ENCODE data around the gene HES2.

GRCh38 chr1:6098528-6098863, 52.8 kb downstream of the KCNAB2 start:
- PRO-cap, result no peak

DNA sequence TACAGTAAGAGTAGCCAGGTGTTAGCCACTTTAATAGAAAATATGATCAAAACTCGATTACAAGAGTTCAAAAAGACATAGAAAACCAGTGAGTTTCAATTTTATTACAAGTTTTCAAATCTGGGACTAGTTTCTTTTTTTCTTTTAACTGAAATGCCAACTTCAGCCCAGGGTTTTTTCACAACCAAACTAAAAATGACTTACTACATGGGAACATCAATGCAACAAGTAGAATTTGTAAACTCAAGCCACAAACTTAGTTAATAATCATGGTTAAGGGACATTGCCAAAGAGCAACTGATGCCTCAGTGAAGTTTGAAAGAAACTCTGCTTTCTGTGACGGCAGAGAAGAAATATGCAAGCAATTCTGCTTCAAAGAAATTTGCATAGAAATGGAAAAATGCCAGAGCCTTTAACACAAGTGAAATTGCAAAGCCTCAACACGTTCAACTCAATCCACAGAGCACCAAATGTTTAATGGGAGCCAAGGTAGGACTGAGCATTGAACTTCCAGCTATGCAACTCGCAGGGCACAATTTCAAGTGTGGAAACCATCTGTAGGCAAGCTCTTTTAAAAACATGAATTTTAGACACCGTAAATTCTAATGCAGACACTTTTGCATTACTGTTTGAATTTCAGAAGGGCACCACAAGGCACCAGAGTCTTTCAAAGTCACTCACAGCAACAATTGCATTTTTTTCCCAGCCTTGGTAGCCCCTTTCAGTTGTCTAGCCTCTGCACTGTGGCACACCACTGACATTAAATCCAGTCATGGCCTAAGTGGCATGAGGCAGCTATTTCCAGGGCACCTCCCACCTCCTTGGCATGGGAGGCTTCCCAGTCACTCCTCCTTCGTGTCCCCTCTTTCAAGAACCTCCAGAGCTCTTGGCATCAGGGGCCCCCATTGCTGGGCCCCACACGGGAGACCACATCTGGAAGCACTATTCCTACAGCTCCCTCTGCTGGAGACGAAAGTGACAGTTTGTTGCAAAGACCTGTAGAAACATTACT, 5.2 kb upstream of the CHD5 start:
- PRO-cap, result no peak

DNA sequence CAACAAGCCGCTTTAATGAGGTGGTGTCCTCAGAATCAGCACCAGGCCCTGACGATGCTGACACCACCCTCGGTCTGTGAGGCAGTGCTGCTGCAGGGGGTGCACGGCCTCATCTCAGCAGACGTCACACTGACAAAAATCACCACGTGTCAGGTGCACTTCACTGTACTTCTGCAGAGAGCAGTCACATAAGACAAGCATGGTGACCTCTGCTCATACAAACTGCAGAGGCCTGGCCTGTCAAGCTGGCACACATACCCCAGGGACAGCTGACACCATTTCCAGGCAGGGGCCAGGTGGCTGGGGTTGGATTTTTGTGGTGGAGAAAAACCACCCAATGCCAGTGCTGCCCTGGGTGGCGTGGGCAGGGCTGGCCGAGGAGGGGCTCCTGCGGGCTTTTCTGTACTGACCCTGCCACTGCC, 33.2 kb upstream of the GPR153 start:
- PRO-cap, result no peak

GRCh38 chr1:6300281-6301027, 39.6 kb upstream of the GPR153 start:
- PRO-cap, result no peak

DNA sequence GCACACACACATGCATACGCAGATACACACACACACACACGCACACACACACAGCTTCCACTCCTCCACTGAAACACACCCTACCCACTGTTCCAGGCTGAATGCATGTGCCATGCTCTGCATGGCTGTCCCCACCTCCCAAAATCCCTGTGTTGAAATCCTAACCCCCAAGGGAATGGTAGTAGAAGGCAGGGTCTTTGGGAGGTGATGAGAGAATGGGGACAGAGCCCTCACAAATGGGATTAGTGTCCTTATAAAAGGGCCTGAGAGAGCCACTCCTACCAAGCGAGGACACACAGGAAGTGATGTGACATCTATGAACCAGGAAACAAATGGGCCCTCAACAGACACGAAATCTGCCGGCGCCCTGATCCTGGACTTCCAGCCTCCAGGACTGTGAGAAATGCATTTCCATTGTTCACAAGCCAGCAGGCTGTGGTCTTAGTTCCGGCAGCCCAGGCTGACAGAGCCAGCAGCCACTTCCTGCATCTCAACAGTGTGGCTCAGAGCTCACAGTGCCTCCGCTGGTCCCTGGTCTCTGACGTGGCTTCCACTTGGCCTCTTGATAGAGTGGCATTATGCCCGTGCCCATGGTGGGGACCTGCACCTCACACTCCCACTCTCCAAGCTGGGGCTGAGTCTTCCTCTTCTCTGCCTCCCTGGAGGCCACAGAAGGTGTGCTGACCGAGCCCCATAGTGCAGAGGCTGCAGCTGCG, 45.1 kb downstream of the ACOT7 start:
- PRO-cap, result no peak

- PRO-cap, result no peak
These were observed at the start of gene HES2 for GRCh38 chr1:6419522-6420591. TSS of gene HES2 (minus strand) at chr1:6419919.

DNA sequence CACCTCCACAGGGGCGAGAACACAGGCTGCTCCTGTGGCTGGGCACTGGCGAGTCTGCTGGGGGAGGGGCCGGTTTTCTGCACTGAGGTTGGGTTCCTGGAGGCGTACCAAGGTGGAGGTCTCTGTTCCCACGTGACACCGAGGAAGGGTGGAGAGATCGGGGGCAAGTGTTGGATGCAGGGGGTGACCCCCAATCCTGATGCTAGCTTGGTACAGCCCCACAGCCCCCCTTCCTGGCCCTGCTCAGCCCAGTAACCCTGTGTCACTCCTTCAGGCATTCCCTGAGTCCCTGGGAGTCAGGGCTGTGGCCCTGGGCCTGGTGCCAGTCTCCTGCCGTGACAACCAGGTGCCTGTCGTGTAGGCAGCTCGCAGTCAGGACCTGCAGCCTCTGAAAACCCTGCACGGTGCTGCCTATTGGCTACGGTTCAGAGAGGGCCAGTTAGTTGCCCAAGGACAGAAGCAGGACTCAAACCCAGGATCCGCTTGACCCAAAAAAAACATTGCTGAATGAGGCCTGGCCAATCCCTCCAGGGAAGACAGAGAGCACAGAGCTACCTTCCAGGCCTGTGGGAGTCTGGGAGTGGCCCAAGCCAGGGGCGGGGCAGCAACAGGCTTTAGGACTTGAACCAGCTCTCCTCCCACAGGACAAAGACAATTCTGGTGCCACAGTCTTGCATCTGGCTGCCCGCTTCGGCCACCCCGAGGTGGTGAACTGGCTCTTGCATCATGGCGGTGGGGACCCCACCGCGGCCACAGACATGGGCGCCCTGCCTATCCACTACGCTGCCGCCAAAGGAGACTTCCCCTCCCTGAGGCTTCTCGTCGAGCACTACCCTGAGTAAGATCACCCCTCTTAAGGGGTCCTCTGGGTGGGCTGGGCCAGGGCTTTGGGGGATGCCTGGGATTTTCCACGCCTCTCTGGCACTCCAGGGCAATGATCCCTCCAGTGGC, 3.3 kb downstream of the ESPN start:
- PRO-cap, result no peak

- PRO-cap, result no peak
These were observed 9.3 kb downstream of the PLEKHG5 start for GRCh38 chr1:6481912-6482818.

DNA sequence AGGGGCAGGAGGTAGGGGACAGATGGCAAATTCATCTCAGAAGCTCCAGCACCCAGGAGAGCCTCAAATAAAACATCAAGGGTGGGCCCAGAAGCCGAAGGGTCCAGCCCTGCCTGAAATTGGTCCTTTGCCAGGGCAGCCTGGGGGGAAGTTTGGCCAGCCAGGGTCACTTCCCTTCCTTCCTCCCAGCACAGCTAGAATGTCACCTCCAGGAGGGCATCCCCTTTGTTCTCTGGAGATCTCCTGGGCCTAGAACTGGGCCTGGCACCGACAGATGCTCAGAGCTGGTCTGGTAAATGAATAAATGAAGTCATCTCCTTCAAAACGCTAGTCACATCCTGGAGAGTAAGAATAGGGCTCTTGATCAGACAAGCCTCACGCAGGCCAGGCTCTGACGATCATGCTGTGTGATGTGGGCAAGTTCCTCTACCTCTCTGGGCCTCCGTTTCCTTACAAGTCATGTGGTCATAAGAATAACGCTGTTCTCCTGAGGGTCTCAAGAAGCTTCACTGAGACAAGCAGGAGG, 1.7 kb upstream of the PLEKHG5 start:
- PRO-cap, result no peak

- PRO-cap, result no peak
These were observed 11.3 kb downstream of the ZBTB48 start for GRCh38 chr1:6590755-6591779.

GRCh38 chr1:6960220-6960854, 175.1 kb downstream of the CAMTA1 start:
- PRO-cap, result no peak

DNA sequence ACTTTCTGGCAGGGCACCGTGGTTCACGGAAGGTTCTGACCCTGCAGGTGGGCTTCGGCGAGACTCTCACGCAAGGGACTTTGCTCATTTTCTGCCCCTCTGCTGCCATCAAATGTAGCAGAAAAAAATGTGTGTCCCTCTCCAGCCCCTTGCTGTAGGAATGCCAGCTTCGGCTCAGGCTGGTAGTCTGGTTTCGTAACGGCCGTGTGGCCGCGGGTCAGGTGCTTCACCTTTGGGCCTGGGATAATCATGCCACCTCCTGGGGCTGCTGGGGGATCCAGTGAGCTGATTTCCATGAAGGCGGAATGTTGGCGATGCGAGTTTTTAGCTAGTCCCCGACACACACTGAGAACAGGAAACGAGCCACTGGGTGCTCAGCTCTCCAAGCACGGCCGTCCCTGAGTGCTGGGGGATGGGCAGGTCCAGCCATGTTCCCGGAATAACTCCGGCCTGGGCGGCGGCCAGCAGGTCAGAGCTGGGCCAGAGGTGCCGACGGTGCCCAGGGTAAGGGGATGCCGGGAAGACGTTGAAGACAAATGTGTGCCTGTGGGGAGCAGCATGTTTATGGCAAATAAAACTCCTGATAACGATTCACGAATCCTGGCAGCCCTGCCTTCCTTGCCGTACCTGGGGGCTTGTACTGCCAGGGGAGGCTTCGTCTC, 364.2 kb downstream of the CAMTA1 start:
- PRO-cap, result no peak

DNA sequence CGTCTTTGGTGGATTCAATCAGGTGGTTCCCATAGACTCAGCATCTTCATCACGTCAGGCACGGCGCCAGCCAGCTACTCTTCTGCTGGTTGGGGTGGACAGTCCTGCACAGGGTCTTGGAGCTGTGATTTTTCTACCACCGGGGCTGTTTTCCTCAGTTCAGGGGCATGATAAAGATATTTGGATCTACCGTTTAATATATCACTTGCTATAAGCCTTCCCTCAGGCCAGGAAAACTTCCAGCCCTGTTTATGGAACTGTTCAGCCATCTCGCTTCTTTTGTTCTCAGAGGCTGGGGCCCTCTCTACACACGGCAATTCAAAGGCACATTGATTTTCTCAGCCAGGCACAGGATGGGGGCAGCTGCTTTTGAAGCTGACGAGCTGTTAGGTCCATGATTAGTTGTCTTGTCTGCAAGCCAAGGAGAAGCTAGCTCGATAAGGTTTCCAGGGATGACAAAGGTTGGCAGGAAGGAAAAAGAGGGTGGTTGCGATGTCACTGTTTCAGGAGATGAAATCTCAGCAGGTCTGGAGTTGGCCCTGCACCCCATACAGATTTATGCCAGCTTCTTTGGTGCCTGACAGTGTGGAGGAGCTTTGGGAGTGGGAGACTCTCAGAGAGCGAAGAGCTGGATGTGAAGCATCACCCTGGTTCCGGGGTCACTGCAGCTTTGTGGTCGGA, 467.5 kb downstream of the CAMTA1 start:
- PRO-cap, result no peak

DNA sequence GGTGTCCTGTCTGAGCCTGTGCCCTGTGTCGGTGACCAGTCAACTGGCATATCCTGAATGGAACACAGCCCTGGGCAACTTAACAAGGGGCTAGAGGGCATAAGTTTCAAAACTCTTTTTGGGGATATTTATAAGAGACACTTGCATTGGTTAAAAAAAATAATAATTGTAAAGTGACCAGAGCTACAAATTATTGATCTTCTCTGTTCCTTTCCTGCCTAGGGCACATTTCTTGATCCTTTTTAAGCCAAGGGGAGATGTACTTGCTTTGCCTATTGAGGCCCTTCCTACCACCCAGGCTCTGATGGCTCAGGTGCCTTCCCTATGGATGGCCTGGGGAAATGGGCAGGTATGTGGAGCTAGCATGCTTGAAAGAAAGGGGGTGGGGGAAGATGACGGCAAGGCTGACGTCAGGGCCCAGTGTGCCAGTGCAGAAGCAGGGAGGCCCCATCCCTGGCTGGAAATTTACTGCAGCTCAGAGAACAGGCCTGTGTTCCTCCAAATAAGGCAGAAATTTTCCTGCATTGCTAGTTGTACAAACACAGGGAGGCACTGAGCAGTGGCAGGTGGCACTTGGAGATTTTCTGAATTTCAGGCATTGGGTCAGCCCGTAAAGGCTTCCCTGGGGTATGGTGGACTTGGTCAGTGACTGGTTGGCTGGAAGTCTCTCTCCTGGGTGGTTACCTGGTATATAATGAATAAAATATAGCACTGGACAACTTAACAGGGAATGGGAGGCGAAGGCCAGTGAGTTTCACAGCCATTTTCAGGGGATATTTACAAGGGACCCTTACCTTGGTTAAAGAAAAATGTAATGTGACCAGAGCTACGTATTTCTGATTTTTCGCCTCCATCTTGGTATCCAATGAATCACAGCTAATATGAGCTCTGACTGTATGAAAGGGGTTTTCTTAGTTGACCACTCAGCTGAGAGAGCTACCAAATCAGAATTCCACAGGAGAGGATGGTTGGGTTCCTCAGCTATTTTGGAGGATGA, 453.1 kb upstream of the VAMP3 start:
- PRO-cap, result no peak

GRCh38 chr1:7500584-7500971, 270.5 kb upstream of the VAMP3 start:
- PRO-cap, result no peak

GRCh38 chr1:7885486-7885995, 32.7 kb upstream of the UTS2 start:
- PRO-cap, result no peak

GRCh38 chr1:8011221-8011769, 14.8 kb downstream of the ERRFI1 start:
- PRO-cap, result no peak

GRCh38 chr1:8013426-8014416, 12.4 kb downstream of the ERRFI1 start:
- PRO-cap, result no peak

DNA sequence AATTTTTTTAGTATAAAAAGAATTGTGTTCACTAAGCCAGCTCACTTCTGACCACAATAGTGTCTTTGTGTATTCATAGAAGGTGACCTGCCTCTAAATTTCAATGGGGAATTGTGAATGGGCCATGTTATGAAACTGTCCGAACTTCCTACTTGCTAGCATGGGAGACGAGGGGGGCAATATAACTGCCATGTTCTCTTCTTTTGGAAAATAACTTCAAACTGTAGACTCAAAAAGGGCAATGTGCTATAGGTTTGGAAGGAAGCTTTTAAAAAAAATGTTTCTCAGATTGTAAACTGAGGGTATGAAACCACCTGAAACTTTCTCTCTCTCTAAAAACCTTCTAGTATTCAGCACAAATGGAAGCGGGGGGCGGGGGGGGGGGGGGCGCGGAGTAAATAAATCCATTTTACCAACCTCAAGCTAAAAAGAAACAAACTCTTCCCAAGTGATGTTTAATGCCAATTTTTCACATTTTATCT, 8.1 kb downstream of the ERRFI1 start:
- PRO-cap, result no peak

DNA sequence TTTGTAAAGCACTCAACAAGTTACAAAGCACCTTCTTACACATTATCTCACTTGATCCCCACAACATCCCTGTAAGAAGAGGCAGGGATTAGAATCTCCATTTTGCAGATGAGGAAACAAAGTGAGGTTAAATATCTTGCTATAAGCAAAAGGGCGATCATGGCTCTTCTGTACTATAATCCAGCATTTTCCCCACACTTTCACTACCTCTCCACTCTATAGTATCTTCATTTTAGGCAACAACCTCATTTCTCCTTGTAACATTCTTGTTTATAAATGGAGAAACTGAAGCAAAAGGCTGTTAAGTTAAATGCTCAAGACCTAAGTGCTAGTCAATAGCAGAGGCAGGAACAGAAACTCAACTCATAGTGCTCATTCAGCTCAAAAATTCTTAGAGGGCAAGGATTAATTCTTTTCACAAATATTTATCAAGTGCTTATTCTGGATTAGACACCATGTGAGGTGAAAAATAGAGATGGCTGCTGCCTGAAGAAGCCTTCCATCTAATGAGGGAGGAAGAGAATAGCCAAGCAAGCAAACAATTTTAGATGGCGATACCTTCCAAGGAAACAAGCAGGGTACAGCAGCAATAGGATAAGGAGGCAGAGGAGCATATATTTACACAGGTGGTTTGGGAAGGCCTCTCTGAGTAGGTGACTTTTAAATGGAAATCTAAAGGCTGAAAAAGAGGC, 3.6 kb downstream of the ERRFI1 start:
- PRO-cap, result no peak